PFSK-1 (cell line): ENCODE results near the genes ZDHHC14 and SERAC1.

- RRBS, result 1% methylated on average over 75 of the region's 115 CpGs
These were observed at the start of gene ZDHHC14 for GRCh38 chr6:157380744-157381607. TSS of gene ZDHHC14 (plus strand) at chr6:157381190.

DNA sequence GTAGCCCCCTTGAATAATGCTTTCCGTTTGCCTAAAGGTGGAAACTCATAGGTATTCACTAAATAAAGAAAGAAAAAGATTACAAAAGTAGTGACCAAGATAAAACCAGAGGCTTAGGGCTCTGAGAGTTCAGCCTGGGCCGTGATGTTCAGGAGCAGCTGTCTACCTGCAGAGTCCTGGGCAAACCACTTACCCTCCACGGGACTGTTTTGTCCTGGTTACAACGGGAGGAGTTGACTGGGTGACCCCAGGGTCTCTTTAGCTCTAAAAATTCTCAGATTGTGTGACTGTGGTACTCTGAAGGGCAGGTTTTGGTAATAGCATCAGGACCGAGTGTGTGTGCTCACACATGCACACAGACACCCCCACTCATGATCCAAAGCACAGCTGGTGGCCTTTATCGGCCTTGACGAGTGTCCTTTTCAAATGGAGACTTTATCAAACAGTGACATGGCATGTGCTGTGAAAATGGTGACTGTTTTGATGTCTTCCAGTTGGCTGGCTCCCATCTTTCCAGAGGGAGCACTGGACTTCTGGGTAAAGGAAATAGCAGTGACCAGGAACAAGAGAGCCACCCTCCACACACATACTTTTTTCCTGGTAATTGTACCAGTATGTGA is 52.5 kb downstream of the ZDHHC14 start:
- RRBS, result no CpG with 5 or more reads among the region's 7 CpGs

- RRBS, result no CpG with 5 or more reads among the region's 2 CpGs
These were observed 198.8 kb downstream of the ZDHHC14 start for GRCh38 chr6:157579761-157580154.

GRCh38 chr6:157752519-157753238 is 70.4 kb upstream of the SNX9 start:
- RRBS, result no CpG with 5 or more reads among the region's 12 CpGs

GRCh38 chr6:157757388-157757790 is 65.7 kb upstream of the SNX9 start:
- RRBS, result no CpG with 5 or more reads among the region's 4 CpGs

GRCh38 chr6:157829897-157830750 is 7.1 kb downstream of the SNX9 start:
- RRBS, result no CpG with 5 or more reads among the region's 3 CpGs

- RRBS, result no CpG with 5 or more reads among the region's 11 CpGs
These were observed 38.6 kb downstream of the SNX9 start for GRCh38 chr6:157861218-157862410.

DNA sequence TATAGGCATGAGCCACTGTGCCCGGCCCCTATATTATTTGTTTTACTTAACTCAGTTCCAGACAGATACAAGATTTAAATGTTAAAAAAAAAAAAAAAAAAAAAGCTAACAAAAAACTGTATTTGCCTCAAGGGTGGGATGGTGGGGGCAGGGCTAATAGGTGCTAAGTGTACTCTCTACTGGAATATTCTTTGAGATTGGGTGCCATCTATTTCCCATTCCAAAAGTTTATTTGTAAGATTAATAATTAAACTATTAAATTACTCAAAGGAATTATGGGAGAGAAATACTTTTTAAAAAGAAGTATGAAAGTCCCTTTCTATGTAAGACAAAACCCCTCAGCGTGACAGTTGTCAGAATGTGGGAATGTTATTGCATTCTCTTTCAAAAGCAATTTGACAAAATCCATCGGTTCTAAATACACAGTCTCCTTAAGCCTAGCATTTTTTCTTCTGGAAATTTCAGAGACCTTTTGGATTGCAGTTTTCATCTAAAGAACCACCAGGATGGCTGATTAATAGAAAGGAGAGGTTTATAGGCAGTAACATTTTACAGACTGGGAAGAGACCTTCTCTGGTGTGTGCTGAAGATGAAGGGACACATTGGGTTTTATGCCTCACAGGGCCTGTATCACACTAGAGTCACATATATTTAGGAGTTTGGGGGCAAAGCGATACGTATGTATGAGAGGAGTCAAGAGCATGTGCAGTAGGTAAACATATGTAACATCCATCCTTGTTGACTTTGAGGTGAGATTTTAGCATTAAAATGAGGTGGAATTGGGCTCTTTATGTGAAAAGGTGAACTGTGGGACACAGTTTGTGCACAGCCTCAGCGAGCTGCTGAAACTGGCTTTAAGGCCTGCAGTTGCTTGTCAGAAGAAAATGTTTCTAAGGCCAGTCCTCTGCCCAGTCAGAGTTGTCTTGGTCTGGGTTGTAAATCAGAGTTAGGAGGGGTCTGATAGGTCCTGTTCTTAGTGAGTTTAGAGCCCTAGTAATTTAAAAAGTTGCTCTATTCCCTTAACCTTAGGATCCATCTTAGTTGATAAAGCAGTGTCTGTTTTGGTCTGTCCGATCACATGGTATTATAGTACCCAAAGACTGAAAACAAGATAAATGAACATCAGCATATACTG is 71.7 kb downstream of the SNX9 start:
- RRBS, result no CpG with 5 or more reads among the region's 7 CpGs

DNA sequence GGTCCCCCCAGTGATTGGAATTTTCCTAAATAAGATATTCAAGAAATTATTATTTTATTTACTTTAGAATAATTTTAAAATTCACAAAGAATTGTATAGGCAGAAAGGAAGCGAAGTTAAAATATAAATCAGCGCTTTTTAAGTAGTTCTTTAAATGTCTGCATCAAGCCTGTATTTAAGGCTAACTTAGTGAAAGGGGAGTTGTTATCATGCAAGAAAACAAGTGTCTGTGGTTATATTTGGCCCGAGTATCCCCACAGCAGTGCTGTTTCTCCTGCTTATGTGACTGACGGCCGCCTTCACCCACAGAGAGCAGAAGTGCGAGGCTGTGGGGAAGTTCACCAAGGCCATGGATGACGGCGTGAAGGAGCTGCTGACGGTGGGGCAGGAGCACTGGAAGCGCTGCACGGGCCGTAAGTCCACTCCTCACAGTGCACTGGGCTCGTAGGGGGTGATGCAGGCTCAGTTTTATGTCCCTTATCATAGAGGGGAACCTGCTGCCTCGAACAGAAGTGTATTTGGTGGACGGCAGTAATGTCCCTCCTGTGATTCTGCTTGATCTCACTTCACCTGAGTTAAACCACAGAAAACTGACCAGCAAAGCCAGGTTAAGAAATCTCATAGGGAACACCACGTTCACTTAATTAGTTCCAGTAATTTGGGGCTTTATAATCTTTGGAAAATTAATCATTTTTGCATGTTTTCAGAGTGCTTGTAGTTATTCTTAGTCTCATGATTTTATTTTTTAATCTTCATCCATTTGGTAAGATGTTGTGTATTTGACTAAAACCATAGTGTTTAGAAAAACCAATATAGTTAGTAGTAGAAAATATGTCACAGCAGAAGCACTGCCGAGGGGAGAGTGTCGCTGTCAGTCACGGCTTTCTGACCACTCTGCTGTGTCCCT is 53.1 kb upstream of the SYNJ2 start:
- RRBS, result no CpG with 5 or more reads among the region's 19 CpGs

GRCh38 chr6:157938348-157938844 is 43.3 kb upstream of the SYNJ2 start:
- RRBS, result no CpG with 5 or more reads among the region's 3 CpGs

DNA sequence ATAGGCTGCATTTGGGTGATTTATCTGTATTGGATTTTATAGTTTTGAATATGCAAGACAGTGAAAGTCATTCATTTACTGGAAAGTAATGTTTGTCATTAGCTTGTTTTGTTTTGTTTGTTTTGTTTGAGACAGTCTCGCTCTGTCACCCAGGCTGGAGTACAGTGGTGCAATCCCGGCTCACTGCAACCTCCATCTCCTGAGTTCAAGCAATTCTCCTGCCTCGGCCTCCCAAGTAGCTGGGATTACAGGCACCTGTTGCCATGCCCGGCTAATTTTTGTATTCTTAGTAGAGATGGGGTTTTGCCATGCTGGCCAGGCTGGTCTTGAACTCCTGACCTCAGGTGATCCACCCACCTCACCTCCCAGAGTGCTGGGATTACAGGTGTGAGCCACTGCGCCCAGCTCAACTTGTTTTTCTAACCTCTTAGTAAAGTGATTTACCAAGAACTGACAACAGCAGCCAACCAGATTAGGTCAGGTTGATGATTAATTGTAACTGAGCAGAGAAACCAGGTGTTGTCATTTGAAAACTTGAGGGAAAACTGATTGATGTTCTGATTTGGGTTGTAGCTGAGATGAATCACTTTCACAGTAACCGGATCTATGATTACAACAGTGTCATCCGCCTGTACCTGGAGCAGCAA is 41.2 kb upstream of the SYNJ2 start:
- RRBS, result no CpG with 5 or more reads among the region's 7 CpGs

DNA sequence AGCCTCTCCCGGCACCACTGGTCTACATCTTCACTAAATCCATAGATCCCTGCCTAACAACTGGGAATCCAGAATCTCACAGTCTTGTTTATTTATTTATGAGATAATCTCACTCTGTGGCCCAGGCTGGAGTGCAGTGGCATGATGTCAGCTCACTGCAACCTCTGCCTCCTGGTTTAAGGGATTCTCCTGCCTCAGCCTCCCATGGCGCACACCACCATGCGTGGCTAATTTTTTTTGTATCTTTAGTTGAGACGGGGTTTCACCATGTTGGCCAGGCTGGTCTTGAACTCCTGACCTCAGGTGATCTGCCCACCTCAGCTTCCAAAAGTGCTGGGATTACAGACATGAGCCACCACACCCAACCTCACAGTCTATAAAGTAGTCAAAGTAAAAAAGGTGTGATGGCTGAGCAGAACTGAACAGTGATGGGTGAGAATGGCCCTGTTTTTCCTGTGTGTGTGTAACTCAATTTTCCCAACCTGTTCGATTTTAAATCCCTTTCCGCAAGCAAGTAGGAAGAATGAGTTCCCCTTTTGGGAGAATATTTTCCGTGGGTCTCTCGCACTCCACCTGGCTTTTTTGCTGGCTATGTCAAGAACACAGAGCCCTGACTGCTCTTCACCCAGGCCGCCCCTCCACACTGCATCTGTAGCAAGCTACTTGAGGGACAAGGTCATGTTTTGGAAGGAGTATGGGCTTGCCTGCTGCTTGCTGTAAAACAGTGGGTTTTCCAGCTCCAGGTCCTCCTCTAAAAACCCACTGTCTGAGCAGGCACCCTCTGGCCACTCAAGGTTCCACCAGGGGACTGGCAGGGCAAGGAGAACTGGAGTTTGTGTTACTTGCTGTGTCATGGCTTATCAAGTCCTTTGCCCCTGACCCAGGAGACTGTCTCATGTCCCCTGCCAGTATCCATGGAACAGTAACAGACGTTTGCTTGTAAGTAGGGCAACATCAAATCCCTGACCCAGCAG is 35.8 kb upstream of the SYNJ2 start:
- RRBS, result no CpG with 5 or more reads among the region's 10 CpGs

- RRBS, result no CpG with 5 or more reads among the region's 10 CpGs
These were observed 33.7 kb upstream of the SYNJ2 start for GRCh38 chr6:157947784-157948586.

- RRBS, result no CpG with 5 or more reads among the region's 3 CpGs
These were observed 28.0 kb upstream of the SYNJ2 start for GRCh38 chr6:157953730-157954073.

GRCh38 chr6:158002707-158003790 is 21.4 kb downstream of the SYNJ2 start:
- RRBS, result no CpG with 5 or more reads among the region's 15 CpGs

GRCh38 chr6:158025833-158026422 is 44.3 kb downstream of the SYNJ2 start:
- RRBS, result no CpG with 5 or more reads among the region's 13 CpGs

- RRBS, result no CpG with 5 or more reads among the region's 30 CpGs
These were observed 75.7 kb downstream of the SYNJ2 start for GRCh38 chr6:158056959-158058148.

DNA sequence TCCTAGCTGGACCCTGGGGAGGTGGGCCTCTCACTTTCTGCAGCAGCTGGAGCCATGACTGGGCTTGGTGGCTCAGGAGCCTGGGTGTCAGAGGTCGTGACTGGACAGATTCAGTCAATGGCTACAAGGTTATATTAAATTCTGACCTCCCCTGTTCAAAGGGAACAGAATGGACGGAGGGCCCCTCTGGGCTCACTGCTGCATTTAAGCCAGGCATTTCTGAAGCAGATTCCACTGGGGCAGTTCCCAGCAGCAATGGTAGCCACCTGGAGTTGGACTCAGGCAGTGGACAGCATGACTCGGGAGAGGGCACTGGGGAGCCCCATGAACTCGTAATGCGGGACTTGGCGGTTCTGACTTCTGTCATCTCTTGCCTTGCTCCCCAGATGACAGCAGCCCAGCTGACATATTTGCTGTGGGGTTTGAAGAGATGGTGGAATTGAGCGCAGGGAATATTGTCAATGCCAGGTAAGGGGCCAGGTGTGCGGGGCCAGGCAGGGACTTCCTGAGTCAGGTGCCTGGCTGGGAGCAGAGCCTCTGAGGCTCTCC is 86.7 kb downstream of the SYNJ2 start:
- RRBS, result no CpG with 5 or more reads among the region's 8 CpGs

GRCh38 chr6:158167664-158168490 is at the start of gene SERAC1:
TSS of gene SERAC1 (minus strand) at chr6:158168262.
- RRBS, result 1% methylated on average over 37 of the region's 71 CpGs